ENCODE results near the gene SLC25A41.

- PRO-cap: no peak
CAGE:
- cytosol, long polyA minus RNA: no peak
- cytosol, long polyA plus RNA: no peak
- long polyA plus RNA: no peak
- nucleus, long polyA minus RNA: no peak
- nucleus, long polyA plus RNA: no peak
Observed at GRCh38 chr19:4968015-4968360, 925 bp upstream of the KDM4B start.

DNA sequence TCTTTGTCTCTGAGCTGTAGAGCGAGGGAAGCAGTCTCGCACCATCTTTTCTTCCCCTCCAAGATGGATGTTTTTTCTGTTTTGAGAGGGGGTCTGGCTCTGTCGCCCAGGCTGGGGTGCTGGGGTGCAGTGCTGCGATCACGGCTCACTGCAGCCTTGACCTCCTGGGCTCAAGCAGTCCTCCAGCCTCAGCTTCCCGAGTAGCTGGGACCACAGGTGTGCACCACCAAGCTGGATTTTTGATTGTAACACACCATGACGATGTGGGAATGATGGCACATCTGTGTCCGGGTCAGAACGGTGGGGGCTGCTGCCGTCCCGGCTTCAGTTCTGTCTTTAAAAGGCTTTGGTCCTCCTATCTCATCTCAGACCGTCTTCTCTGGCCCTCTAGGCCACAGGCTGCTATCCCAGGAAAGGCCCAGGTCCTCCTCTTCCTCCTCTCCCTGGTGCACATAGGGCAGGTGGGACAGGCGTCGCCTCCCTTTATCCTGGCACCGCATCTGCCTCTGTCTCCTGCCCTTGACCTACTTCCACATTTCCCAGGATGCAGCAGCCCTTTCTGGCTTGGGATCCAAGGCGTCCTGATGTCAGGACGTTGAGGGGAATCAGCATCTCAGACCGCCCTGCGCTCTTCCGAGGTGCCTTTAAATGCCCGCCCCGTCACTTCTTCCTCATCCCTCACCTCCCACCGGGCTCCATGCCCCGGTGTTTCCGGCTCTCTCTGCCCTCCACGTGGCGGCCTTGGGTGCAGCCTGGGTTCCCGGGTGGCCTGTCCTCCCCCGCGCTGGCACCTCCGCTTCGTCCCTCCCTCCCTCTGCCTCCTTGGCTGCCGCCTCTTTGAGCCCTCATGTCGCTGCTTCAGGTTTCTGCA lies 66.1 kb downstream of the KDM4B start:
- PRO-cap: no peak
CAGE:
- cytosol, long polyA minus RNA: no peak
- cytosol, long polyA plus RNA: no peak
- long polyA plus RNA: no peak
- nucleus, long polyA minus RNA: no peak
- nucleus, long polyA plus RNA: no peak

DNA sequence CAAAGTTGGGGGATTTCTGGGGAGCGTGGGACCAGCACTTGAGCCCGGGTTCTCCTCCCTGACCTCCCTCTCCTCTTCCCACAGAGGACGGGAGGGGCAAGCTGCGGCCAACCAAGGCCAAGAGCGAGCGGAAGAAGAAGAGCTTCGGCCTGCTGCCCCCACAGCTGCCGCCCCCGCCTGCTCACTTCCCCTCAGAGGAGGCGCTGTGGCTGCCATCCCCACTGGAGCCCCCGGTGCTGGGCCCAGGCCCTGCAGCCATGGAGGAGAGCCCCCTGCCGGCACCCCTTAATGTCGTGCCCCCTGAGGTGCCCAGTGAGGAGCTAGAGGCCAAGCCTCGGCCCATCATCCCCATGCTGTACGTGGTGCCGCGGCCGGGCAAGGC lies 162.1 kb downstream of the KDM4B start:
- PRO-cap: no peak
CAGE:
- cytosol, long polyA minus RNA: no peak
- cytosol, long polyA plus RNA: no peak
- long polyA plus RNA: no peak
- nucleus, long polyA minus RNA: no peak
- nucleus, long polyA plus RNA: no peak

DNA sequence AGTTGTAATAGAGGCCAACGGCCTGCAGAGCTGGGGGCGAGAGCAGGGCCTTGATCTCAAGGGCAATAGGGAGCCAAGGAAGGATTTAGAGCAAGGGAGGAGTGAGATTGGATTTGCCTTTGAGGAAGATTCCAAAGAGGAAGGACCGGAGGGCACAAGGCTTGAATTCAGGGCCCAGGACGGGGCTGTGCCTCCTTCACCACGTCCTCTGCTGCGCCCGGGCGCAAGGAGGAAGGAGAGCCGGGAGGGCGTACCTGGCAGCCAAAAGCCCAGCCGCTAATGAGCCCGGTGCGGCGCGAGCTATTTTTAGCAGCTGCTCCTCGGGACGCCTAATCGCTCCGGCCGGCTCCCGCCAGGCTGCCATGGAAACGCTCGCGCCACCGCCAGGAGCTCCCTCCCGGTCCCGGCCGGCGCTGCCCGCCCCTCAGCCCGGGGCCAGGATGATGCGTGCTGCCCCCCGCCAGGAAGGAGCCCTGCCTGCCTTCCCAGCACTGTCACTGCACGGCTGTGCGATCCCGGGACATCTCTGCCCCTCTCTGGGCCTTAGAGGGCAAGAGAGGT lies 81.2 kb downstream of the ZNRF4 start:
- PRO-cap: no peak
CAGE:
- cytosol, long polyA minus RNA: no peak
- cytosol, long polyA plus RNA: no peak
- long polyA plus RNA: no peak
- nucleus, long polyA minus RNA: no peak
- nucleus, long polyA plus RNA: no peak

DNA sequence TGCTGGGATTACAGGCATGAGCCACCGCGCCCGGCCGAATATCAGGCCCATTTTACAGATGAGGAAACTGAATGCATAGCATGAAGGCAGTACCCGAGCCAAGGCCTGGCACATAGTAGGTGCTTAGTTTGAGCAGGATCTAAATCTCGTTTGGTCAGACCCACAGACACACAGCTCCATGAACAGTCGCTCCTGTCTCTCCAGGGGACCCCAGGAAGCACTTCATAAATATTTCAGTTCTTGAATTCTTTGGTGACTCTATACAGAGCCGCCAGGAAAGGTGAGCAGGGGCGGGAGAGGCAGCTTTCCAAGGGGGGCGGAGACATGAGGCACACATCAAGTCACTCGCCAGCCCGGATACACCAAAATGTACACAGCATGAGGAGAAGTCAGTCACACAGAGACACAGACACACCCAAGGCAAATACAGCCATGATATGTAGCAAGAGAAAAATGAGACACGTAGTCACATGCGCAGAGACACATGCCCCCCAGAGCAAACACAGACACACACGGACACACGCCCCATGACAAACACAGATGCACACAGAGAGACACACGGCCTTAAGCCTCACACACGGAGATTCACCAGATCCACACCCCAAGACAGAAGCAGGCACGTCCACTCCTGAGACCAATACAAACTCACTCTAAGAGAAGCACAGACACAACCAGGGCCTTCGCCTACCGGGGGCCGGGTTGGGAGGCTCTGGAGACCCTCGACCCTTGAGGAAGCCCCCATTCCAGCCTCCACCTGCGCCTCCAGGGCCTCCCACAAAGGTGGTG lies 44.9 kb downstream of the SAFB2 start:
- PRO-cap: no peak
CAGE:
- cytosol, long polyA minus RNA: no peak
- cytosol, long polyA plus RNA: no peak
- long polyA plus RNA: no peak
- nucleus, long polyA minus RNA: no peak
- nucleus, long polyA plus RNA: no peak

GRCh38 chr19:5621324-5622486 lies 871 bp downstream of the SAFB2 start:
- PRO-cap: no peak
CAGE:
- cytosol, long polyA minus RNA: no peak
- cytosol, long polyA plus RNA: no peak
- long polyA plus RNA: no peak
- nucleus, long polyA minus RNA: no peak
- nucleus, long polyA plus RNA: no peak

DNA sequence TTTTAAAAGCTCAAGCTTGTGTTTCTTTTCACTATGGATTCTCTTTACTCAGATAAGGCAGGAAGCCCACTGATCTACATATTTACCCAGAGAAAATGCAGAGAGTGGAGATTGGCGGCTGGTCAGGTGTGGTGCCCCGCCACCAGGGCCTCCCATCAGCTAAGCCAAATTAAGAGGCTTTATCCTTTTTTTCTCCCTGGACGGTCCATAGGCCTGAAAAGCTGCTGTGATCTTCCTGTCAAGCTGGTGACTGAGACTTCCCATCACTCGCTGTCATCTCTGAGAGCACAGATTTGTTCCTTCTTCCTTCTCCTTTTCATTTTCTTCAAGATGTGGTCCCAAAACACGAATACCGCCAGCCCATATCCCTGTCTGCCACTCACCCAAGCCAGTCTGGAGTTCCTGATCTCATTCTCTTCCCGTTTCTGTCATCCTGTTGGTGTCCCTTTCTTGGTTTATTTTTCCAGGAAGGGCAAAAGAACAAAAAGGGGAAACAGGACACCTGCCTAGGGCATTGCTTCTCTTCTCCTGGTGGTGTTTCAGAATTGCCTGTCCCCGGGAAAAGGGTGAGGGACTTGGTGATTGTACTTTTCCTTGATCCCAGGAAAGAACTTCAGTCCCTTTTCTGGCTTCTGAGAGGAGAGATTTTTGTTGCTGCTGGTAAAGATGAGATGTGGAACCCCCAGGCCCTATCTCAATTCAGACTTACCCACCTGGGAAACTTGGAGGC lies 2.0 kb downstream of the SAFB start:
- PRO-cap: no peak
CAGE:
- cytosol, long polyA minus RNA: no peak
- cytosol, long polyA plus RNA: no peak
- long polyA plus RNA: no peak
- nucleus, long polyA minus RNA: no peak
- nucleus, long polyA plus RNA: no peak

GRCh38 chr19:5691971-5693015 lies 2.2 kb downstream of the RPL36 start:
- PRO-cap: no peak
CAGE:
- cytosol, long polyA minus RNA: no peak
- cytosol, long polyA plus RNA: no peak
- long polyA plus RNA: no peak
- nucleus, long polyA minus RNA: no peak
- nucleus, long polyA plus RNA: no peak

DNA sequence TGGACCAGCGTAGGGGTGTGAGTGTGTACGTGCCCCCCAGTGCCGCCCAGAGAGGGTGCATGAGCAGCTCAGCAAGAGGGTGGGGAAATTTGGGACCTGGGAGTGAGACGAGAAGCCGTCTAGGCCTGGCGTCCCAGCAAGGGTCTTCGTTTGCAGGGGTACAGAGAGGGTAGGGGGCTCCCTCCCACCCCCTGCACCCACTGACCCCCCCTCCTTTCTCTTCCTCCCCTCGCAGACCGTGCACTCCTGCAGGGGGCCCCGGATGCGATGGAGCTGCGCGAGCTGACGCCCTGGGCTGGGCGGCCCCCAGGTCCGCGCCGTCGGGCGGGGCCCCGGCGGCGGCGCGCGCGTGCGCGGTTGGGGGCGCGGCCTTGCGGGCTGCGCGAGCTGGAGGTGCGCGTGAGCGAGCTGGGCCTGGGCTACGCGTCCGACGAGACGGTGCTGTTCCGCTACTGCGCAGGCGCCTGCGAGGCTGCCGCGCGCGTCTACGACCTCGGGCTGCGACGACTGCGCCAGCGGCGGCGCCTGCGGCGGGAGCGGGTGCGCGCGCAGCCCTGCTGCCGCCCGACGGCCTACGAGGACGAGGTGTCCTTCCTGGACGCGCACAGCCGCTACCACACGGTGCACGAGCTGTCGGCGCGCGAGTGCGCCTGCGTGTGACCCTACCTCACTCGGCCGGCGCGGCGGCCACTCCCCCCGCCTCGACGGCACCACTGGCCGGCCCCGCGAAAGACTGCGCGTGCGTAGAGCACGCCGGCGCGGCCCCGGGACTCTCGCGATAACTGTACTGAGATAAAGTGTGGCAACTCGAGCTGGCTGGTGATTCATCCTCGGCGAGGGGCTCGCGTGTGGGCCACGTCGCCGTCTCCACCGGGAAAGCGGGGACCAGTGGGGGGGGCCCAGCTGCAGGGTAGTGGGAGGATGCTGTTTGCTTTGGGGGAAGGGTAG lies 11.7 kb downstream of the FUT6 start:
- PRO-cap: bidirectional peak, plus-strand start at position 452 of the sequence, minus-strand start at position 325 of the sequence; bidirectional peak, plus-strand start at position 822 of the sequence, minus-strand start at position 691 of the sequence
CAGE:
- cytosol, long polyA minus RNA: no peak
- cytosol, long polyA plus RNA: no peak
- long polyA plus RNA: no peak
- nucleus, long polyA minus RNA: no peak
- nucleus, long polyA plus RNA: no peak

DNA sequence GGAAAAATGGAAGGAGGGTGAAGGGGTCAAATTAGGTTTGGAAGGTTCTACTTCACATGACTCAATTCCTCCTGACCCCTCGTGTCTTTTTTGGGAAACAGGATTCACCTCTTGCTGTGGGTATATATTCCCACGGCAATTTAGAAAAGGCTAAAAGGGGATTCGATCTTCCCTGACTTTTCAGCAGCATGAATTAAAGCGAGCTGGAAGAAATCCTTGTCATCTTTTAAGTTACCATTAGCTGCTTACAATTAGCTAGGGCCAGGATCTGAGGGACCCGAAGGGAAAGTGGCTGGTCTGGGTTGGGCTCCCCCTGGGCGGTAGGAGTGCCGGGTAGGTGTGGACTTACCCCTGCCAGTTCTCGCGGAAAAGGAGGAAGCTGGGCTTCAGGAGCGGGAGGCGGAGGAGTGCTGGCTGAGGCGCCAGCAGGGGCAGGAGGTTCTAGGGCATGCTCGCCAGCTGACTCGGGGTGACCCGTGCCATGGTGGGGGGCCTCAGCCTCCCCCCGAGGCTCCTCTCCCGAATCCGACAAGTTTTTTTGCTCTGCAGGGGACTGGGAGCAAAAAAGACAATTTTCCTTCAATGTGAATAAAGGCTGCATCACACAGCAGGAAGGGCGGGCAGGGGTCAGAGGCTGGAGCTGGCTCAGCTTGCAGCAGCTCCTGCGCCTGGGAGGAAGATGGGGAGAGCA lies 26.8 kb downstream of the RANBP3 start:
- PRO-cap: no peak
CAGE:
- cytosol, long polyA minus RNA: no peak
- cytosol, long polyA plus RNA: no peak
- long polyA plus RNA: no peak
- nucleus, long polyA minus RNA: no peak
- nucleus, long polyA plus RNA: no peak

- PRO-cap: no peak
CAGE:
- cytosol, long polyA minus RNA: no peak
- cytosol, long polyA plus RNA: no peak
- long polyA plus RNA: no peak
- nucleus, long polyA minus RNA: no peak
- nucleus, long polyA plus RNA: no peak
Observed at GRCh38 chr19:6063398-6064201, 46.7 kb downstream of the RFX2 start.

- PRO-cap: bidirectional peak, plus-strand start at chr19:6066898, minus-strand start at chr19:6066708; unidirectional peak, plus-strand start at chr19:6067178
CAGE:
- cytosol, long polyA minus RNA: no peak
- cytosol, long polyA plus RNA: no peak
- long polyA plus RNA: no peak
- nucleus, long polyA minus RNA: no peak
- nucleus, long polyA plus RNA: no peak
Observed at GRCh38 chr19:6066294-6067270, 43.7 kb downstream of the RFX2 start.

DNA sequence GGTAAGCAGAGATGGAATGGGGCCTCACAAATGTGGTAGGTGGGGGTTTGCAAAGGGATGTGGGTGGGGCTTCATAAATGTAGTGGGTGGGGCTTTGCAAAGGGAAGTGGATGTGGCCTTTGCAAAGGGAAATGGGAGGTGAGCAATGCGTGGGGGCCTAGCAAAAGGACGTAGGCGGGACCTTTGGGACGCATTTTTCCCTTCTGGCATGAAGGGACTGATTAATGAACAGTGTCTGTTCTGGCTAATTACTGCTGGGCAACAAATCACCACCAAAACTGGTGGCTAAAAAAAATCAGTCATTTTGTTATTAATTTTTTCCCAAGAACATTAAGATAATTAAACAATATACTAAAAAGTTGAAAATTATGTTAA lies 26.1 kb downstream of the ACSBG2 start:
- PRO-cap: no peak
CAGE:
- cytosol, long polyA minus RNA: no peak
- cytosol, long polyA plus RNA: no peak
- long polyA plus RNA: no peak
- nucleus, long polyA minus RNA: no peak
- nucleus, long polyA plus RNA: no peak

DNA sequence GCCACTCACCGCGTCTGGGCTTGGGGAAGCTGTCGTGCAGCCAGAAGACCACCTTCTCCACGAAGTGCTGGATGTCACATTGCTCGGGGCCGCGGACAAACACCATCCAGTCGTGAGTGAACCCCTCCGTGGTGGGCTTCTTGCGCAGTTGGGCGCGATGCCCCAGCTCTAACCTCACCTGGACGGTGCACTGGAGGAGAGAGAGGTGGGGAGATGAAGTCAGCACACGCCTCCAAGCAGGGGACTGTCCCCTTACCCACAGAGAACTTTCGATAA lies 9.3 kb downstream of the MLLT1 start:
- PRO-cap: no peak
CAGE:
- cytosol, long polyA minus RNA: no peak
- cytosol, long polyA plus RNA: no peak
- long polyA plus RNA: no peak
- nucleus, long polyA minus RNA: no peak
- nucleus, long polyA plus RNA: no peak

GRCh38 chr19:6372308-6372636 lies 322 bp upstream of the ALKBH7 start:
- PRO-cap: bidirectional peak, plus-strand start at chr19:6372821, minus-strand start at chr19:6372509
CAGE:
- cytosol, long polyA minus RNA: no peak
- cytosol, long polyA plus RNA: no peak
- long polyA plus RNA: no peak
- nucleus, long polyA minus RNA: no peak
- nucleus, long polyA plus RNA: no peak

DNA sequence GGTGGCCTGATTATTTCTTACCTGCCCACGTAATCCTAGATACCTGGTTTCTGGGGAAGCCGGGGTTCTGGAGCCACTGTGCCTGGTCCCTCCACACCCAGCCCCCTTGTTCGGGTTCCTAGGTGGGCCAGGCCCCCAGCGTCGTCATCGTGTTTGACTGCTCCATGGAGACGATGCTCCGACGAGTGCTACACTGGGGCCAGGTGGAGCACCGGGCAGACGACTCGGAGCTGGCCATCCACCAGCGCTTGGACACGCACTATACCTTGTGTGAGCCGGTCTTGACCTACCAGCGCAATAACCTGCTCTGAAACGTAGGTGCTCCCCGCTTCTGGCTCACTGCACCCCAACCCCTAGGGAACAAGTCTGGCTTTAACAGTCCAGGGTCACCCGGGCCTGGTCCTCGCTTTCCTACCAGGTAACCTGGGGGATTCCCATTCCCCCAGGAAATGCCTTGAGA lies 13.0 kb downstream of the KHSRP start:
- PRO-cap: no peak
CAGE:
- cytosol, long polyA minus RNA: no peak
- cytosol, long polyA plus RNA: no peak
- long polyA plus RNA: no peak
- nucleus, long polyA minus RNA: no peak
- nucleus, long polyA plus RNA: no peak

DNA sequence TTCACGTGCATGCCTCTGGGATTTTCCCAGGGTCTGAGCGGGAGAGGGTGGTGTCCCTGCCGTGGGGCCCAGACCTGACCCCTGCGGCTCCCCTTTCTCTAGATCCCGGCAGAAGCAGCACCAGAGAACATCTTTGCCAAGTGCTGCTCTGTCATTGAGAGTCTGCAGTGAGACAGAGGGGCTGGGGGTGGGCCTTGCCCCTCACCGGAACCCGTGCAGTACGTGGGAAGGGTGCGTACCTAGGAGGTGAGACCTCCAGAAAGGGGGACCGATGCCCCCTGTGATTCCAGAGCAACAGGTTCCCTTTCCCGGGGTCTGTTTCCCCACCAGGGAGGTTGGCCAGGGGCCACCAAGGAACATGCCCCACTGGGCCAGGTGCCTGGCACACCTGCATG lies 12.4 kb downstream of the KHSRP start:
- PRO-cap: no peak
CAGE:
- cytosol, long polyA minus RNA: no peak
- cytosol, long polyA plus RNA: no peak
- long polyA plus RNA: no peak
- nucleus, long polyA minus RNA: no peak
- nucleus, long polyA plus RNA: no peak

DNA sequence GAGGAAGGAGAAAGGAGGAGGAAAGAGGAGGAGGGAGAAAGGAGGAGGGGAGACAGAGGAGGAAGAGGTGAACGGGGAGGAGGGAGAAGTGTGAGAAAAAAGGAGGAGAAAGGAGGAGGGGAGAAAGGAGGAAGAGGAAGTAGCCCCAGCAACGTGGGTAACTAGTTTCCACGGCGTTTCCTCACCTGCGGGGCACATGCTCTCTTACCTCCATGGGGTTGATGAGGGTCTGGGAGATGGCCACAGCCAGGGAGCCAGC lies 4.1 kb downstream of the SLC25A41 start:
- PRO-cap: no peak
CAGE:
- cytosol, long polyA minus RNA: no peak
- cytosol, long polyA plus RNA: no peak
- long polyA plus RNA: no peak
- nucleus, long polyA minus RNA: no peak
- nucleus, long polyA plus RNA: no peak

DNA sequence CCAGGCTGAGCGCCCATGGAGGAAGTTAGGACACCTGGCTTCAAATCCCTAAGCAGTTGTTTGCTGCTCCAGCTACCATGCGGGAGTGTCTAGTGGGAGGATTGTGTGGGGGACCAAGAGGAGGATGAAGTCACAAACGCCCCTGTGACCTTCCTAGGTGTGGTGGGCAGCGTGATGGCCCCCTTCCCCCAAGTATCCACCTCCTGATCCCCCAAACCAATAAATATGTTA lies at the start of gene SLC25A41:
TSS of gene SLC25A41 (minus strand) at position 87 of the 231 bp plus-strand sequence.
- PRO-cap: no peak
CAGE:
- cytosol, long polyA minus RNA: no peak
- cytosol, long polyA plus RNA: no peak
- long polyA plus RNA: no peak
- nucleus, long polyA minus RNA: no peak
- nucleus, long polyA plus RNA: no peak

DNA sequence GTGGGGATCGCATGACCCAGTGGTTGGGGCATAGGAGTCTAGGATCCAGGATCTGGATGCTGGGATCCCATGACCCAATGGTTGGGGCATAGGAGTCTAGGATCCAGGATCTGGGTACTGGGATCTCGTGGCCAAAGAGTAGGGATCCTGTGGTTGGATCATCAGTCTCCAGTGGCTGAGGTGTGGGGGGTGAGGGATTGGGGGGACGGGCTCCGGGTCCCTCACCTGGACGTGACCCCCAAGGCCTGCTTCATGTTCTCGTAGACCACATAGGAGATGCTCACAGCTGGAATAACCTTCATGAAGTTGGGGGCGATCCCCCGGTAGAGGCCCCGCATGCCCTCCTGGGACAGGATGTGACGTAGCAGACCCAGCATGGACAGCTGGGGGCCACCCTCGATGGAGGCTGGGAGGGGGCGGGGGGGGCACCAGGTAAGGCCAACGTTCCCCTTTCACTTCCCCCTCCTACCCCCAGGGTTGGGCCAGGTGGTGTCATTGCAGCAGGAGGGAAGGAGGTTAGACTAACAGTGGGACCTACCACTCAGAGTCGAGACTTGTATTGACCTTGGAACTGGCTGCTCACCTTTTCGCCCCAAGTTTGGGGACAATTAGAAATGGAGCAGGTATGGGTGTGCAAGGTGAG lies 8.3 kb upstream of the SLC25A41 start:
- PRO-cap: no peak
CAGE:
- cytosol, long polyA minus RNA: no peak
- cytosol, long polyA plus RNA: no peak
- long polyA plus RNA: no peak
- nucleus, long polyA minus RNA: no peak
- nucleus, long polyA plus RNA: no peak

All from endothelial cell of umbilical vein (primary cell).